Natural killer cell (primary cell): ENCODE measurements around the gene TLR1.

DNA sequence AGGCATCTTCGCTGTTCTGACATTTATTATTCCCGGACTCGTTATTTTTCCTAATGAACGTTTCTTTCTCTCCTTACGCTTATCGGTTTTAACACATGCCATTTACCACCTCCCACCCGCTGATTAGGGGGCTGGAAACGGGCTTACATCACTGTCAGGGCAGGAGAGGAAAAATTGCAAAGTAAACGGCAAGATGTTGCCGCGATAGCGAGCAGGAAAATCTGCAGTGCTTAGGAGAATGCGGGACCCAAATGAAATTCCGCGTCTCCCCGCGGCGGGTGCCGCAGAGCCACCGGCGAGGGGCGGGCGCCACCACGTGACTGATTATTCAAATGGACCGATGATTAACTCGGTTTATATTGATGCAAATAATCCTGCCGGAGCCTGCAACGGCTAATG is 224.0 kb downstream of the STIM2 start:
- PRO-cap: no peak

DNA sequence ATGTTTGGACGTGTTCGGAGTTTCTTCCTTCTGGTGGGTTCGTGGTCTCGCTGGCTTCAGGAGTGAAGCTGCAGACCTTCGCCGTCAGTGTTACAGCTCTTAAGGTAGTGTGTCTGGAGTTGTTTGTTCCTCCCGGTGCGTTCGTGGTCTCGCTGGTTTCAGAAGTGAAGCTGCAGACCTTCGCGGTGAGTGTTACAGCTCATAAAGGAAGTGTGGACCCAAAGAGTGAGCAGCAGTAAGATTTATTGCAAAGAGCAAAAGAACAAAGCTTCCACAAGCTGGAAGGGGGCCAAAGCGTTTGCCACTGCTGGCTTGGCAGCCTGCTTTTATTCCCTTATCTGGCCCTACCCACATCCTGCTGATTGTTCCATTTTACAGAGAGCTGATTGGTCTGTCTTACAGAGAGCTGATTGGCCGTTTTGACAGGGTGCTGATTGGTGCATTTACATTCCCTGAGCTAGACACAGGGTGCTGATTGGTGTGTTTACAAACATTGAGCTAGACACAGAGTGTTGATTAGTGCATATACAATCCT is 1255.9 kb downstream of the STIM2 start:
- PRO-cap: no peak

- PRO-cap: no peak
Measured at GRCh38 chr4:36063535-36063790, 180.9 kb downstream of the ARAP2 start.

GRCh38 chr4:36075474-36076043 is 168.8 kb downstream of the ARAP2 start:
- PRO-cap: no peak

- PRO-cap: no peak
Measured at GRCh38 chr4:36153877-36154386, 90.4 kb downstream of the ARAP2 start.

DNA sequence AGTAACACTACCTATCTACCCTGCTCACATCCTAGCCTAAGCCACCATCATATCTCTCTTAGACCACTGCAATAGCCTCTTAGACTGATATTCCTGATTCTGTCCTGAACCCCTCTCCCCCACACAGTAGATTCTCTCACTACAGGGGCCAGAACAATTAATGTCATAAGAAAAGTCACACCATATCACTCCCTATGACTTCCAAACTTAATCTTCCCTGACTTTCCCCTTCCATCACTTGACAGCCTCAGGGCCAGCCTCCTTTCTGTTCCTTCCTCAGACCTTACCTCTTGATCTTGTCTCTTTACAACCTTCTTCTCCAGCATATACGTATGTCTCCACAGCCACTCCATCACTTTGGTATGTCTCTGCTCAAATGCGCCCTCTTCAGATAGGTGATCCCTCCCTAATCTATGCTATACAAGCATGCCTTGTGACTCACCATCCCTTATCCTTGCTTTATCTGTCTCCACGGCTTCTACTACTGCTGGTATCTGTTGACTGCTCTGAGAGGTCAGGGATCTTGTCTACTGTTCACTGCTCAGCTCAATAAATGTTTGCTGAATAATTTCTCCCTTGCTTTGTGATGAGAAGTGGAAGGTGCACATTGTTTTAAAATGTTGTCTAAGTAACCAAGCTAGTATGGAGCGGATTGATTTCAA is 9.1 kb downstream of the ARAP2 start:
- PRO-cap: no peak

DNA sequence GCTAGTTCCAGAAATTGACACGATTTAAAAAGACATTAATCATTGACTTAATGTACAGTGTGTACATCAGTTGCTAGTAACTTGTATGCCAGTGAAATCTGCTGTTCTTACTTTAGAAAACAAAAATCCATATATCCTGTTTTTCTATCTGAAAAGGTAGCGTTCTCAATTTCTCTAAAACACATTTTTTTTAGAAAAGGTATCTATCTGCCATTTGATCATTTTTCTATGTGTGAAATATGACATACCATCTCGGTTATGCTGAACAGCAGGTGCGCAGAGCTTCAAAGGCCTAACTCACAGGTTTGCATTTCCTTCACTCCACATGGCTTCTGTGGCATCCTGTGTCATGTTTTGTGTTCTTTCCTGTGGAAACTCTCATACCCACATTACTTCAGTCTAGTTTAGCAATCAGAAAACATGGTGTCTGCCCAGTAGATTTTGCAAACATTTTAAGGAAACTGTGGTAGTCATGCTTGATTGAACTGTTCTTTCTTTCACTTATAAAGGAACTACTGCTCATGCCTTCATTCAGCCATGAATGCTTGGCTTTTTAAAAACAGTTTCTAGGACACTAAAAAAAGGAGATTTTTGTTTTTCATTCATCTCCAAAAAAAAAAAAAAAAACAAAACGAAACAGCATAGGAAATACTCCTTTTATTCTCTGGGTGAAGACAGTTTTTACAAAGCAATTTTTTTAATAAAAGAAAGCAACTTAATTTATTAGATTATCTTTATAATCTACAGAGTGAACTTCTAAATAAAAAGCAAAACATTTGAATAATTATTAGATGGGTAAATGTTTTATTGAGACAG is 11.3 kb upstream of the ARAP2 start:
- PRO-cap: unidirectional peak, plus-strand start at position 392 of the sequence

GRCh38 chr4:36256220-36256837 is 12.0 kb upstream of the ARAP2 start:
- PRO-cap: no peak

DNA sequence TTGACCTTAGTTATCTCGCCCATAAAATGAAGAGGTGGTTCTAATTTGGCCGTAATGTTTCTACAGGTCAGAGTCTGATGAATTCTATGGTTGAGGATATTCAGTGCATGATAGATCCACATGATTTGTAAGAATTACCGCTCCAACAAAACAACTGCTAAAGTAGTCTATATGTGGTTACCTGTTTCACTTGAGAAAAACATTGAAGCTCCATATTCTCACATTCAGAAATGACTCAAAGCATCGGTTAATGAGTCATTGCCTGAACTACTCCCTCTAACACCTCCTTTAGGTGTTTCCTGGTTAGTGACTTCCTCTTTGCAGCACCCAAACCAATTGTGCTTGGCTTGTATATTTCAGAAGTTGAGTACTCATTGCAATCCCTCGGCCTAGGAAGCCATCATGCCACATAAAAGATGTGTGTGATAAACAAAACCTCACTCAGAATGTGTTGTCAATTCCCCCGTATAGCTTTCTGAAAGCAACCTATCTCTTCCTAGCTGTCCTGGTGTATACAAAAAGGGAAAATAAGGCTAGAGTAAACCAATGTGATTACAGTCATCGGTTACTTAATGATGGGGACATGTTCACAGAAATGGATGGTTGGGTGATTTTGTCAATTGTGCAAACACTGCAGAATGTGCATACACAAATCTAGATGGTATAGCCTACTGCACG is 4.8 kb downstream of the DTHD1 start:
- PRO-cap: bidirectional peak, plus-strand start at position 374 of the sequence, minus-strand start at position 191 of the sequence

DNA sequence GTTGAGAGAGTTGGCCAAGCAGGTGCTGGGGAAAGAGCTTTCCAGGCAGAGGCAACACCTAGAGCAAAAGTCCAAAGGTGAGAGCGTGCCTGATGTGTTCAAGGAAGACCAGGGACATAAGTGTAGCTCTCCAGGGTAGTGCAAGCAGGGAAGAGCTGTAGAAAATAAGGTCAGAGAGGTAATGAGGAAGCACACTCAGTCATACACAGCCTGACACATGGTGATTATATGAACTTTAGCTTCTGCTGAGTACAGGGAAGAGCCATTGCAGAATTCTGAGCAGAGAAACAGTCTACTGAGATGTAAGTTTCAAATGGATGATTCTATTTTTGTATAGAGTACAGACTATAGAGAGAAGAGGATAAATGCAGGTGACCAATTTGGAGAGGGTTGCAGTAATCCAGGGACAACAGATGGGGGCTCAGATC is 264.9 kb upstream of the NWD2 start:
- PRO-cap: no peak

- PRO-cap: no peak
Measured at GRCh38 chr4:37431449-37431731, 22.3 kb upstream of the C4orf19 start.

GRCh38 chr4:37455497-37456336 is 2.0 kb downstream of the C4orf19 start:
- PRO-cap: no peak

- PRO-cap: no peak
Measured at GRCh38 chr4:37683052-37683432, 3.1 kb downstream of the RELL1 start.

- PRO-cap: no peak
Measured at GRCh38 chr4:37822393-37822669, 4.2 kb upstream of the PGM2 start.

- PRO-cap: no peak
Measured at GRCh38 chr4:37988466-37989130, 28.4 kb downstream of the PTTG2 start.

DNA sequence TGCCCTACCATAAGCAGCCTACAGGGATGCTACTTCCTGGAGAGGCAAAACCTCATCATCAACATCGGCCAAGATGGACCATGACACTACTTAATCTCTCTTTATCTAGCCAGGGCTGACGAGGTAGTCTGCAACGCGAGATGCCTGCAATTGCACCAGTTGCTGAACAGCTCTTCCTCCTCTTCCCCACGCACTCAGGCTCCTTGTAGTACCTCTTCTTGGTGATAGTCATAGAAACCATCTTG is 271.6 kb downstream of the PTTG2 start:
- PRO-cap: no peak

DNA sequence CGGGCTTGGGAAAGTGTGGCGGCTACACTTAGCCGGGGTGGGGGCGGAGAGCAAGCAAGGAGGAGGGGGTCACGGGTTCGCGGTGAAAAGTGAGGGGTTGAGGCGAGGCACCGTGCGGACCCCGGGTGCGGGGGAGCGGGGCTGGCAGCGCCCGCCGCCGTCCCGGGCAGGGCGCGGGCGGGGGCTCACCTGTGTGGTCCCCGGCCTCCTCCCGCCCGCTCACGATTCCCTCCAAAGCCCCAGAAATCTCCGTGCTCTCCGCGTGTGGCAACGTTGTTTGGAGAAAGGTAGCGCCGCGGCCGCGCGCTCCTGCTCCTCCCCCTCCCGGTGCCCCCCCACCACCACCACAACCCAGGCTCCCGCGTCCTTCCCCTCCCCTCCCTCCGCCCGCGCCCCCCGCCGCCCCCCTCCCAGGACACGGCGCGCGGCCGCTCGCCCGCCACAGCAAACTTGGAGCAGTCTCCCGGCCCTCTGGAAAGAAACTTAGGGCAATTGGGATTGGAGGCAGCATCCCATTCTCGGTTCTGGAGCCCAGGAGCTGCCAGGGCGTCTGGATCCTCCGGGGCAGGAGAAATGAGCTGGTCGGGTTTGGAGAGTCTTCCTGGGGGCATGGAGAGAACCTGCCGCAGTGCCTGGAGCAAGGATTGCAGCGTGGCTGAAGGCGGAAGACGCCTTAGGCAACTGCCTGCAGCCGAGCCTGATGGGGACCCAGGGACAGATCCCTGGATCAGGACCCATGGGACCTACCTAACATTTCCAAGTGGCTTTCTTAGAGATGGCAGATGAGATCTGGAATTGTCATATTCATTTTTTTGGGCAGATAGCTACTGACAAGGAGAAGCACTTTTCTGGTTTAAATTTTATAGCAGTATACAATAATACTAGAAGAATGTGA is 853 bp downstream of the KLF3 start:
- PRO-cap: bidirectional peak, plus-strand start at position 573 of the sequence, minus-strand start at position 253 of the sequence

DNA sequence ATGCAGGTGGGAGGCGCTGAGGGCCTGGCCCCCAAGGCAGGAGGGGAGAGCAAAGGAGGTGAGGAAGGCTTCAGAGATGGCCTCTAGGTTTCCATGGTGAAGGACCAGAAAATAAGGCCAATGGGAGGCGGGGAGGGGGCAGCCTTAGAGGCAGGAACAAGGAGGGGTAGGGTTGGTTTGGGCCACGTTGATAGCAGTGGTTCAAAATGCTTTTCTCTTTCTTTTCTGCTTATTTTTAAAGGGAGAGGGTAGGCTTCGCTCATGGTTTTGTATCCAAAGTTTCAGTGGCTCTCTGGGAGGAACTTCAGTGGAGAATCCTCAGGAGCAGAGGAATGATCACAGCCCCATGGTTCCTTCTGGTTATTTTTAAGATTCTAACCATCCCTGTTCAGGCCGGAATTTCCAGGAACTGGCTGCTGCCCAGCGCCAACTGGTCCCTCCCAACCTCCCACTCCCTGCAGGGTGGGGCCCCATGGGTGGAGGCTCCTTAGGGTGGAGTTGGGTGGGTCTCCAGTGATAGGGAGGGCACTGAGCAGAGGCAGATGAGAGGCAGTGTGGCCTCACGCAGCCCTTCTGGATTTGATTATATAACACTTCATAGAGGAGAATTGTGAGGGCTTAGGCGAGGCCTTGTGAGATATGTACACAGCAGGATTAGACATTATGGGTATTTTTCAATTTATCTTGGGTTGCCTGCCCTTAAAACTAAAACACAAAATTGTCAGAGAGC is 9.0 kb downstream of the KLF3 start:
- PRO-cap: no peak

GRCh38 chr4:38787552-38788133 is 4.9 kb upstream of the TLR10 start:
- PRO-cap: no peak

- PRO-cap: bidirectional peak, plus-strand start at chr4:38805131, minus-strand start at chr4:38804791
Measured at GRCh38 chr4:38804706-38805332, at the start of gene TLR1. Gene TLR1 (minus strand): TSS chr4:38804791.